BE2C (cell line): ENCODE data around the gene STK31.

DNA sequence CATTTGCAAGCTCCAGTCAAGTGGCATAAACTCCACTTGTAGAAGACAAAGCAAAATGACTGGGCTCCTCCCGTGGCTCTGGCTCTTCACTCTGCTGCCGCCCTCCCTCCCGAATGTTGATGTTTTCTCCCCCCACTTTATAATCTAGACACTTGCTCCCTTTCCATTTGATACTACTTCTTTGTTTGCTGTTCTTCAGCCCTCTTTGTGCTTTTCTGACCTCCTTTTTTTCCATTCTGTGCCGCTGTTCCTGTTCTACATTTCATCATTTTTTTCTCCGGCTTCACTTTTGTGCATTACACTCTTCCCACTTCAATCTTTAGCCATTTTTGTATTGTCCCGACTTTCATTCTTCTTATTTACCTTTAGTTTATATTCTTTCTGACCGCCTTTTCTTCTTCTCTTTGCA lies 22.7 kb upstream of the ITGB8 start:
- RRBS = no CpG with 5 or more reads among the region's 7 CpGs

DNA sequence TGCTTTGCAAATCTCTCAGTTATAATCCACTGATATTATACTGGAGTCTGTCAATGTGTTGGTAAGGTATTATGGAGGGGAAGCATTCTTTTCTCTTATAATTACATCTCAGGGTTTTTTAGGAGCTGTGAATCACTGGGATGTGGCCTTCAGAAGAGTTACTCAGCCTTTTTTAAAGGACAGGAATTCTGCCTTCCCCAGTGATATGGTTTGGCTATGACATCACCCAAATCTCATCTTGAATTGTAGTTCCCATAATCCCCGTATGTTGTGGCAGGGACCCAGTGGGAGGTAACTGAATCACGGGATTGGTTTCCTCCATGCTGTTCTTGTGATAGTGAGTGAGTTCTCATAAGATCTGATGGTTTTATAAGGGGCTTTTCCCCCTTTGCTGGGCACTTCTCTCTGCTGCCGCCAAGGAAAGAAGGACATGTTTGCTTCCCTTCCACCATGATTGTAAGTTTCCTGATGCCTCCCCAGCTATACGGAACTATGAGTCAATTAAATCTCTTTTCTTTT lies 94.8 kb downstream of the CDCA7L start:
- RRBS = no CpG with 5 or more reads among the region's 4 CpGs

- RRBS = no CpG with 5 or more reads among the region's 5 CpGs
Observed at GRCh38 chr7:22127781-22128492, 182.2 kb upstream of the CDCA7L start.

DNA sequence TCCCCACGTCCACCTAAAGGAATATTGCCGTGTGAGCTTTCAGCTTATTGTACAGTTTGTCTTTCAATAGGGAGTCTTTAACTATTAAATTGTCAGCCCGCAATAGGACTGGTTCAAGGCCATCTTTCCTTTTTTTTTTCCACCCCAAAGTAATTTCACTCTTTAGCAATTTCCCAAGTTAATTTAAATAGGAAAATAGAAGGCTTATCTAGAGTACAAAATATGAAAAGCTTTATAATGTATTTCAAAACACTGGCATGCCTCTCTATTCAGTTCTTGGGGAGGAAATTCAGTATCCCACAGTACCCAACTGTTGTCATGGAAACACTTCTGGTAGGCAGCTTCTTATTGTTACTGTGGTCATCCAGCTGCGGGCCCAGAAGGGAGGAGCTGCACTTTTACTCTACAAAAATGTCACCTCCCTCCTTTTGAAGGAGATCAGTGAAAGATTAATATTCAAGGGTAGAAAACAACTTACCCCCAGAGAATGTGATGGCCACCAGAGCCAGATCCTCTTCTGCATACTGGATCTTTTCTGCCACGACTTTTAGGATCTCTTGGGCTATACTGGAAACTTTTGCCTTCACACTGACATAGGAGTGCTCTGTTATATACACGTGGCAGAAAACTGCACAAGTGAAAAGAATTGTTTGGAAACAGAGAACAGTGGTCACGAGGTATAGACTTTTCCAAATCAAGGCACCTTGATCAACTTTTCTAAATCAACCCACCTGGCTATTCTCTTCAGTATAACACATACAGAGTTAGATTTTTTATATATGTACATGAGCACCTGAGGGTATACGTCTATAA lies 202.8 kb downstream of the RAPGEF5 start:
- RRBS = no CpG with 5 or more reads among the region's 8 CpGs

DNA sequence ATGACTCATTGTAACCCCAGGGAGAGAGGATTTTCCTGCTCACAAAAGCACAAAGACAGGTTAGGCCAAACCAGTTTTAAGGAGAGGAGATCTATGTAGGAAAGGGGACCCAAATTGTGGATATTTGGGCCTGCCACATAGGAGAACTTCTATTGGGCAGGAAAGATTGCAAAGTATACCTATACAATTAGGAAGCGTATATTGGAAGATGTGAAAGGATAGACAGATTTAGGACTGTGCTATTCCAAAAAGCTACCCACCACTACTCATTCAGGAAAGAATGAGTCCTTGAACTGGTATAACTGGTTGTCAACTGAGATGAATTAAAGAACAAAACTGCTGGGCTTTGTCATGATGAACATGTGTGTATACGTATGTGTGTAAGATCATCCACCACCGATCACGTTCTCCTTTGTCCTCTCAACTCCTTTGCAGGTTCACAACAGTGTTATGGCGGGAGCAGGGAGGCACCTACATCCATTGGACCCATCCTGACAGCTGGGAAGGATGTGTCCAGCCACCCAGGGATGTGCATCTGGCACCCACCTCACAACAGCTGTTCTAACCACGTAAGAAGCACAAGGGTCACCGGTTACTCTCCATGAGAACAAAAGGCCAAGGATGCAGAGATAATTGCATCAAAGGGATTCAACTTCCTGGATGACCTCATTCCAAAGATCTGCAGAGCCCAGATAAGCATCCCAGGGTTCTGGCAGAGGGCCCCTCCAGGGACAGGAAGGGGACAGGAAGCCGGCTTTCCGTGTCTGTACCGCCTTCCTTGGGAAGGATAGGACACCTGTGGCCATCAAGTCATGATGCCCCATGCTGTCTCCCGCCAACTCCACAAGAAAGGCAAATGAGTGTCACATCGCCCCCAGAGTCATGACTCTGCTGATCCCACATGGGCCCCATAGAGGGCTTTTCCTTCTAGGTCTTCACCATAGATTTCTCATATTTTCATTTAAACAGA lies 66.2 kb downstream of the STEAP1B start:
- RRBS = 40% methylated on average over 1 of the region's 12 CpGs

- RRBS = no CpG with 5 or more reads among the region's 17 CpGs
Observed at GRCh38 chr7:22445046-22445972, 54.7 kb downstream of the STEAP1B start.

DNA sequence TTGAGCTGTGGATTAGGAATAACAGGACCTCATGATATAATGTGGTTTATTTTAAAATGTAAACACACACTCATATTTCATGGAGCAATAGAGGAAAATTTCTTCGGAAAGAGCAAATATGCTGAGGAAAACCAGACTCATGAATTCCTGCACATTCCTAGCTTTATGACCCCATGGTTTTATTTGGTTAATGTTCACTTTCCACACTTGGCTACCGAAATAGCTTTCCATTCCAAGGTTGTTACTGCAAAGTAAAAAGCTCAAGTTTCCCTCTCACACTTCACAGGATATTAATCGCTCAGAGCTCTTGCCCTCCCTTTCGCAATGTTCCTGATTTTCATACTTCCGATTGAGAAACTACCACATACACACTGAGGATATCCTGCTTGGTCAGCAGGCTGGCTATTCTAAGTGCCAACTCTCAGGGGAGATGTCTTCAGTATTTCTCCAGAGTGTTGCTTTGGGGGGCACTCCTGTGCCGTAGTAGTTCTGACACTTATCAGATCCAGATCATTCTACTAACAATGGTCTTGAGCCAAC lies 77.5 kb upstream of the STEAP1B start:
- RRBS = no CpG with 5 or more reads among the region's 6 CpGs

GRCh38 chr7:22583123-22583615 lies 83.2 kb upstream of the STEAP1B start:
- RRBS = no CpG with 5 or more reads among the region's 4 CpGs

- RRBS = no CpG with 5 or more reads among the region's 3 CpGs
Observed at GRCh38 chr7:22723001-22723712, 3.8 kb upstream of the IL6 start.

- RRBS = no CpG with 5 or more reads among the region's 5 CpGs
Observed at GRCh38 chr7:23017218-23017779, 3.4 kb upstream of the HYCC1 start.

GRCh38 chr7:23104873-23105537 lies 580 bp upstream of the KLHL7 start:
- RRBS = no CpG with 5 or more reads among the region's 14 CpGs

GRCh38 chr7:23500703-23501108 lies 30.4 kb upstream of the IGF2BP3 start:
- RRBS = no CpG with 5 or more reads among the region's 3 CpGs

- RRBS = no CpG with 5 or more reads among the region's 47 CpGs
Observed at GRCh38 chr7:23709942-23710615, at the start of gene STK31. Gene STK31, plus strand, starts transcription at chr7:23710219.

GRCh38 chr7:24477768-24478274 lies 95.4 kb upstream of the PALS2 start:
- RRBS = no CpG with 5 or more reads among the region's 4 CpGs

DNA sequence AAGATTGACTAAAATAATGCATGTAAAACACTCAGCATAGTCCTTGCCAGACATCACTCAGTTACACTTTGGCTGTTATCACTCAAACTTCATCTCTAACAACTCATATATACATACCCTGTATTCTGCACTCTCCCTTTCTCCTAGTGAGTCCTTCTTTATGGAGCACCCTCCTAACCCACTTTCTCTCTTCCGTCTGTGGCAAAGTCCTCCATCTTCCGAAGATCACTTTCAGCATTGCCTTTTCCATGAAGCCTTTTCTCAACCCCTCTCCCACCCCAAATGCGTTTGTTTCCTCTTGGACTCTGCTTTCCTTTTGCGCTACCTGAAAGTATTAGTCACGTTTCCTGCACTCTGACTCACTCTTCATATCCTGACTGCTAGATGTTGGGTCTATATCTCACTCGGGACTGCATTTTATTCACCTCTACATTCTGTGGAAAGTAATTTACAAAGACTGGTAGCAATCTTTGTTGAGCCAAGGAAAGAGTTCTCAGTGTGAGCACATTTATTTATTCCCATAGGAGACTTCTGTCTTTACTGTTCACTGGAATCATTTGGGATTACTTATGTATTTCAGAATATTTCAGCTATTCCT lies 72.4 kb downstream of the OSBPL3 start:
- RRBS = no CpG with 5 or more reads among the region's 6 CpGs

DNA sequence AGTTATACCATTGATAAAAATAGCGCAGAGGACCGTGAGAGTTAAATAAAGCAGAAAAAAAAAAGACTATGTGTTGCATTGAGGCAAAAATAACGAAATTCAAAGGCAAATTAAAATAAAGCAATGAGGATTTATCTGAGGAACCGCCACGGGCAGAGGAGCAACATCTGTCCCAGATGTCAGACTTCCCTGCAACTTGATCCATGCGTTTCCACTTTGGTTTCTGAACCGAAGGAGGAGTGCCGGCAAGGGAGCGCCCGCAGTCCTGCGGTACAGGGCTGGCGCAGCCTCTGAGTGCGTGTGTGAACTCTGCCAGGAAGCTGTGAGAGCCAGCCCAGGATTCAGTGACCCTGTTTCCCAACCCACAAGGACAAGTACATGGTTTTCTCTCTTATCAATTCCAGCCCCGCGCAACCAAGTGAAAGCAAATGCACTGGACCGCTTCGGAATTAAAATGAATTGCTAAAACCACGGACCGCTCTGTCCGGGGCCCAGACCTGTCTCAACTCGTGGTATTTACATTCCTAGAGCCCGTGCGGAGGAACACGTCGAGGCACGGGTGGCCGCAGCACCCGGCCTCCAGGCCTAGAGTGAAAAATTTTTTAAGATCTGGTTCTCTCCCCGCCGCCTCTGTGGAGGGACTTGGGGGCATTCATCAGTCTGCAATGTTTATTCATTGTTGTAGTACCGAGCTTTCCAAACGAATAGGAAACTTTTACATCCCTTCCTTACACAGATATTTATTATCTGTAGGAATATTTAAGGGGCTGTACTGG lies 291.6 kb upstream of the NFE2L3 start:
- RRBS = 11% methylated on average over 7 of the region's 32 CpGs

DNA sequence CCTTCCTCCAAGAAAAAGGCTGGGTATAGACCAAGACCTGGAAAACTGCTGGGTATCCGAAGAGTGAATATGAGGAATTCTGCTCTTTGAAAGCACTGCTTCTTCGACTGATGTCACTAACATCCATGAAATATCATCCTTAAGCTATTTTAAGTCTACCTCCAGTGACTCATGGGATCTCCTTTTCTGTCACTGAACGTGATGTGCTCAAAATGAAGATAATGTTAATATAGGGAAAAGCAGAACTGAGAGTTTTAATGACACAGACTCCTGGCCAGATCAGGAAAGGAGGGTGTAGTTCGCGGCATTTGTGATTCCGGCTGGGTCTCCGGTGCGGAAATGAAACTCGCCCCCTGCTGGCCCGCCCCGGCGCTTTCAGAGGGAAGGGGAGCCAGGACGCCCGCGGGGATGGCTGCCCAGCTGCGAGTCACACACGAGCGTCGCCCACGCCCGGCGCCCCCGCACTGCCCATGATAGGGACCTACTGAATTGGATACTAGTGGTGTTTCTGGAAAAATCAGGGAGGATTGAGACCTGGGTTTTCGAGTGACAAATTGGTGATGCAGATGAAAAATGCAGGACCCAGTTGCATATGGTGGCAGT lies 256.7 kb upstream of the NFE2L3 start:
- RRBS = 1% methylated on average over 10 of the region's 24 CpGs

- RRBS = no CpG with 5 or more reads among the region's 15 CpGs
Observed at GRCh38 chr7:25951791-25952414, 200.1 kb upstream of the NFE2L3 start.

DNA sequence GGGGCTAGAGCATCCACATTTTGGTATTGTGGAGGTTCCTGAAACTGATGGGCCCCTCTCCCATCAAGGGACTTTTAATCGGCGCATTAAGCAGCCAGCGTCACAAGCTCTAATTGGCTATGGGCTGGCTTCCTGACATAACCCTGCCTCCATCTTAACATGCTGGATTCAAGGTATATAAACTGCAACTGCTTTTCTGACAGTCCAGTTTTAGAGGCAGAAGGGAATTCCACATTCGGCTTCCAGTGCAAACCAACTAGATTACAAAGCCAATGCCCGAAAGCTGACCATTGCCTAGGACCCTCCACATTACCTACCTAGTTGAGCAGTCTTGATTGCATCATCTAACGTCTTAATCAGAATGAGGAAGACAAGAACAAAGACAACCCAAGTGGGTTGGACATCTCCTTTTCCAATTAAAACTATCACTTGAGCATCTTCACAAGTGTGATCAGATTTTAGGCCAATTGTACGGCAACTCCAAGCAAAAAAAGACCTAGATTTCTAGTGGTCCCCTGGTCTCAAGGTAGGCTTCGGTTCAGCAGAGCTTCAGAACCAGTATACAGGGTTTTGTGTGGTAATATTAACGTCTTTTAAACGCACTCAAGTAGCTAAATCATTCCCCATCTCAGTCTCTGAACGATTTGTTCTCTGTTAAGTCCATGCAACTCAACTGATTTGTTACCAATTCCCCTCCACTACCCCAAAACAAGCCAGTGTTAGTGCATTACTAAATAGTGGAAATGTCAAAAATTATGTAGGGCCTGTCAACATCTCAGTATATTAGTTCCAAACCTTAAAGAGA lies 12.6 kb downstream of the HNRNPA2B1 start:
- RRBS = no CpG with 5 or more reads among the region's 11 CpGs